Hepatocyte (in vitro differentiated cells and primary cell): Measurements from ENCODE around the gene B3GALT4.

DNA sequence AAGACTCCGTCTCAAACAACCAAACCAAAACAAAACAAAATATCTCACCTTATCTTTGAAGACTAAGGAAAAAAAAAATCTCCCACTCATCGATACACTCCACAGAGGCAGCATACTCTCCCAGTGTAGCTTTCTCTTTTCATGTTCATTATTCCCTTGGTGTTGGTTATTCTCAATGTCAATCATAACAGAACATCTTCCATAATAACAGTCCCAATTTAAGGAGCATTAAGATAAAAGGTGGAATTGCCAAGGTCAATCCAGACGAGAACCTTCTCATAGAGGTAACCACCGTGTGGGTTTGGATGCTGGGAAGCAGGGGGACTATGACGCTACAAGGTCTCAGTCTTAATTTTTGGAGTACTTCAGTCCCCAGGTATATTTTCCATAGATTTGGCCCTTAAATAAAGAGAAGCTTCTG lies 1.7 kb downstream of the HLA-DRA start:
- RAMPAGE, long total RNA: no peak
- RRBS: no CpG with 5 or more reads among the region's 5 CpGs

DNA sequence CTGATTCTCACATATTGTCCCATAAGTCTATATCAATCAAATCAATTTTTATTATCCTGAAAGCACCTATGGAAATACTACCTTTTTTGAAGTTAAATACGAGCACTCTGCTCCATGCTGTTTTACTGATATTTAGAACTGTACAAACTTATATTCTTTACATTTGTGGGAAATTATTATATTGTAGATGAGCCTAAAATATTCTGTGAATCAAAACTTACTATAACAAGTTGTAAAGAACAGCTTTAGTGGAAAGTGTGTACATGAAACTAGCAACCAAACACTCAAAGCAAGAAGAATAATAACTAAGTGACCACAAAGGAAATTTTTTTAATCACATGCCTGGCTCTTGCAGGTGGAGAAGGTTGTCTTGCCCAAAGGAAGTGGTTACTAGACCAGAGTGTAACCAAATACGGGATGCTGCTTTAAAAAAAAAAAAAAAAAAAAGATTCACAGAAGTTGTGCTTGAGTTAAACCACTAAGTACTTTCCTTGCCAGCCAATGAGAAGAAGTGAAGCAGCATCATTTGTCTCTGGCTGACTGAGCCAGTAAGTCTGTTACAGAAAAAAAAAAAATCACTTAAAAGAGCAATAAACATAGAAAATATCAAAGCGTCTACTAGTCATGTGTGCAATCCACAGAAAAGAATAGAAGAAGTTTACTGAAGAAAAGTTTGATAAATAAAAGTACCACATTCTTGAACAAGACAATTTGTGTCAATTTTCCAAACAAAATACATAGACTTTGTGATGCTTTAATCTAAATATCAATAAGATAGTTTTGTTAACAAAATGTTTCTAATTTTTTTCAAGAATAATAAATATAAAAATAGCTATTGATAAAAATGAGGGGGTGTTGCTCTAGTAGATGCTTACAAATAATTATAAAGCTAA lies 19.2 kb upstream of the HLA-DQB1 start:
- RAMPAGE, long total RNA: no peak
- RRBS: no CpG with 5 or more reads among the region's 3 CpGs

DNA sequence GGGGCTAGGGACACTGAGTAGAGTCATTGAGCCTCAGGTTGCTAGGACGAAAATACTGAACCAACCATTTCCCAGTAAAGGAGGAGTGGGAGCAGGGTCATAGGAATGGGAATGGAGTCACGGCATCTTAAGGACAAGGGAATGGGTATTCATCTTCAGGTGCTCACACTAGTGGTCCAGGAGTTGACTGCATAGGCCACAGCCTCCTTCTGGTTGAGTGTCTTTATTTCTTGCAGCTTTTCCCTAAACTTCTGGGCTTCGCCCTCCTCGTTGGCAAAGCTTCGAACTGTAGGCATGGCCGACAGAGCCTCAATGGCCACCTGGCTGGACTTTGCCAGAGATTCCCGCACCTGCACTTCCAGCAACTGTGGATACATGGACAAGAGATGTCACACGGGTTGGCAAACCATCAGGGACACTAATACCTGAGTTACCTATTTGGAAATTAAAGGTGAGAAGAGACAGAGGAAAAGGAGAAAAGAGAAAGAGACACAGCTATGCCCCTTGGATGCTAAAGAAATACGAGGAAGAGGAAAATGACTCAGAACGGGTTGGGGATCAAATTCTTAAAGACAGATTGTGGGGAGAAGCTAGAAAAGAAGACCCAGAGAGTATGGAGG lies 3.2 kb downstream of the TAP1 start:
- RAMPAGE, long total RNA: no peak
- RRBS: no CpG with 5 or more reads among the region's 10 CpGs

DNA sequence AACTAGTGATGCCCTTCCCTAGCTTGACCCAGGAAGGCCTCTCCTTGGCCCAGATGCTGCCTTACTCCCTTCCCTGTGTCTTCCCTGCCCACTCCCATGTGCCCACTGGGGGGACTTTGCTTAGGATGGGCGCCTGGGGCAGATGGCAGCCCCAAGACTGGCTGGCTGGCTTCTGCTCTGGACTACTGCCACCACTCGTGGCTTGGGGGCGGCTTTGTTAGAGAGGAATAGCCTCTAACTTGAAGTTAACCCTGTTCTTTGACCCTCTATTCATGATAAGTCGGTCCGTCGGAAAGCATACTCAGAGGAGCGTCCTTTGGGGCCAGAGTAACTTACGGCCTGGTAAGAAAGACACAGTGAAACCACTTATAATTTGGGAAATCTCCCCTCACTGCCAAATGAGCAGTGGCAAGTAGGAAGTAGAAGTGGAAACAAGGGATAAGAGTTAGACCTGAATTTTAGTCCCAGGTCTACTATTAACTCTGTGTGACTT lies 853 bp downstream of the PSMB9 start:
- RAMPAGE, long total RNA: no peak
- RRBS: no CpG with 5 or more reads among the region's 8 CpGs

DNA sequence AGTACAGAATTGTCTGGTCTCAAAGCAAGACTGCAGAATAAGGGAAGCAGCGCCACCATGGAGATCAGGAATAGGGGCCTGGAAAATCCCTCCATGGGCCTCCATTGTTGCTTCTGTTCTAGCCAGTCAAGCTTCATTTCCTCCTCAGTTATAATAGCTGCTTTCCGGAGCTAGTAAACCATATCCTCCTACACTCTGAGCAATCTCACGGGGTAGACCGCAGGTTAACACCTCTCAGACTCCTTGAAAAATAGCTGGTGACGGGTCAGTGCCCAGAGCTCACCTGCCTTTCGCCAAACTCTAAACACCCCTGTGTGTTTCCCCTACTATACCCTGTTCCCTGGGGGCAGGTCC lies 604 bp upstream of the HLA-DMB start:
- RAMPAGE, long total RNA: no peak
- RRBS: no CpG with 5 or more reads among the region's 6 CpGs

DNA sequence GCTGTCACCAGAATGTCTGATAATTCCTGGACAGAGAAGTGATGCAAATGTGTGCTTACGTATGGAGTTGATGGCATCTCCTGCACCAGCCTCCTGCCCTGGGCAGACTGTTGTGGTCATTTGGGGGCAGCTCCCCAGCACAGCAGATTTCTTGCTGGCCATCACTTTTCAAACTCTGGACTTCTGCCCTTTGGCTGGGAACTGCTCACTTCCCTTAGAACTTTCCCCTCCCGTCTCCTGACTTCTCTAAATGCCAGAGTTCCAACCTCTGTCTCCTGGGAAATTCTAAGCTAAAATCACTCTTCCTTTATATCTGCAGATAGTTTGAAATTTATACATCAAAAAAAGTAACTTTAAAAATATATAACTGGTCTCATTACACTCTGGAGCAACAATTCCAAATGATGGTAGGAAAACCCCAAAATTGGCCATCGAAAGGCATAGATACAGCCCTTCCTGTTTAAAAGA lies 5.9 kb upstream of the HLA-DOA start:
- RAMPAGE, long total RNA: no peak
- RRBS: no CpG with 5 or more reads among the region's 3 CpGs

- RAMPAGE, long total RNA: no peak
- RRBS: no CpG with 5 or more reads among the region's 4 CpGs
These were observed 11.1 kb upstream of the HLA-DPB1 start for GRCh38 chr6:33064492-33065344.

GRCh38 chr6:33088786-33089235 lies 13.0 kb downstream of the HLA-DPB1 start:
- RAMPAGE, long total RNA: no peak
- RRBS: no CpG with 5 or more reads among the region's 5 CpGs

GRCh38 chr6:33163898-33164364 lies 28.3 kb downstream of the COL11A2 start:
- RAMPAGE, long total RNA: no peak
- RRBS: no CpG with 5 or more reads among the region's 11 CpGs

- RAMPAGE, long total RNA: no peak
- RRBS: 4% methylated on average over 3 of the region's 11 CpGs
These were observed 343 bp downstream of the COL11A2 start for GRCh38 chr6:33191909-33192339.

- RAMPAGE, long total RNA: no peak
- RRBS: 3% methylated on average over 22 of the region's 73 CpGs
These were observed 893 bp upstream of the COL11A2 start for GRCh38 chr6:33192839-33193880.

DNA sequence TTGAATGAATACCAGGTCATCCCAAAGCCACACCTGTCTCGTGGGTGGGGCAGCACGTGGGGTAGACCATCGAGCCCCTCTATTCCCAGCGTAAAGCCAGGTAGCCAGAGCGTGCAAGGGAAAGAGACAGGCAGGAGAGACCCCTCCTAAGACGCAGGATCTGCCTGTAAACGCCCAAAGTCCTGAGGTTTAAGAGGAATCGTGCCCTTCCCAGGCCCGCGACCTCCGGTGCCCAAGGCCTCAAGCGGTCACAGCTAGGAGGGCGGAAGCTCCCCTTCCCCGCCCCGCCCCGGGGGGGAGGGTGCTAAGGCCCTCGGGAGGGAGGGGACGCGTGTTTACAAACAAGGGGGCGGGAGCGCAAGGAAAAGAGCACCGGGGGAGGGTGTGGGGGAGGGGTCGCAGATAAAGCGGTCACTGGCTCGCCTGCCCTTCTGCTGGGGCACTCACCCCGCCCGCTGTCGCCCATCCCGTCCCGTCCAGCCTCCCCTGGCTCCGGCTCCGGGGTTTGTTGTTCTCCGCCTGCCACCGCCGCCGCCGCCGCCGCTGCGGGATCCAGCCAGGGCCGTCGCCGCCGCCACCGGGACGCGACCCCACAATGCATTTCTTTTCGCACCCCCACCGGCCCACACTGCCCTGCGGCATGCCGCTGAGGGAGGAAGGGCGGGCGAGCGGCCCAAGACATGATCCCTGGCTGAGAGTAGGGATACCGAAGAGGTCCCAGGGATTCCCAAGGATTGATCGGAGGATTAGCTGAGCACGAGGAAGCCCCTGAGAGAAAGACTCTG lies 478 bp downstream of the RXRB start:
- RAMPAGE, long total RNA: no peak
- RRBS: 3% methylated on average over 21 of the region's 57 CpGs

DNA sequence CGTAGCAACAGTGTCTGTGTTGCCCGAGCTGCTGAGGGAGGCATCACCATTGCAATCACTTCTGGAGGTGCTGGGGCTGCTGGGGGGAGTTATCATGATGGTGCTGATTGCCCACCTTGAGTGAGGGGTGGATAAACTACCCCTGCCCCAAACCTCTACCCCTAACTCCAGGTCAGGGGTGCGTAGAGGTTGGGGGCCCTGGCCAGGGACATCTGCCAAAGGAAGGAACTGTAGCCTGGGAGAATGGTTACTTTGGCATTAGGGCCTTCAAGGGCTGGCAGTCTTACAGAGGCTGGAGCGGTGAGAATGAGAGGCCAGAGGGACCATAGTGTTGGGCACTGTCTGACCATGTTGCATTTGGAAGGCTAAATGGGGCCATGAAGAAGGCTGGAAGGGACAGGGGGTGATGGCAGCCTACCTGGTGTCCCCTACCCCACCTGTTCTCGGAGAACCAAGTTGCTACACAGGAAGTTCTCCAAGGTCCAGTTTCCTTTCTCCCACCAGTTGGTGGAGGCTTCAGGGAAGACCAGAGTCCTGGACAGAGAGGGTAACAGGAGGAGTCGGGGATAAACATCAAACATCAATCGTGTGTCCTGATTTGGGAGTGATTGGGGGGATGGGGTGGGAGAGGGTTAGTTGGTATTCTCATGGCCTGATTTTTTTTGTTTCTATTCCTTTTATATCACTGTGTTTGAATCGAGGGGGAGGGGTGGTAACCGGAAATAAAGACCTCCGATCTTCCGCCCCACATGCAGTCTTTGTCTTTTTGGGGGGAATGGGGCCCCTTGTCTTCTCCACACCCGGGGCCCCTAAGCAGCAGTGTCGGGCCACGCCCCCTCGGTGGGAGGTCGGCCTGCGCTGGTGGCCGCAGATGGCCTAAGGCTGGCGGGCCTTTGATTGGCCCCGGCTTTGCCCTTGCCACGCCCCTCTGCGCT lies 498 bp upstream of the HSD17B8 start:
- RAMPAGE, long total RNA: no peak
- RRBS: 3% methylated on average over 8 of the region's 22 CpGs

DNA sequence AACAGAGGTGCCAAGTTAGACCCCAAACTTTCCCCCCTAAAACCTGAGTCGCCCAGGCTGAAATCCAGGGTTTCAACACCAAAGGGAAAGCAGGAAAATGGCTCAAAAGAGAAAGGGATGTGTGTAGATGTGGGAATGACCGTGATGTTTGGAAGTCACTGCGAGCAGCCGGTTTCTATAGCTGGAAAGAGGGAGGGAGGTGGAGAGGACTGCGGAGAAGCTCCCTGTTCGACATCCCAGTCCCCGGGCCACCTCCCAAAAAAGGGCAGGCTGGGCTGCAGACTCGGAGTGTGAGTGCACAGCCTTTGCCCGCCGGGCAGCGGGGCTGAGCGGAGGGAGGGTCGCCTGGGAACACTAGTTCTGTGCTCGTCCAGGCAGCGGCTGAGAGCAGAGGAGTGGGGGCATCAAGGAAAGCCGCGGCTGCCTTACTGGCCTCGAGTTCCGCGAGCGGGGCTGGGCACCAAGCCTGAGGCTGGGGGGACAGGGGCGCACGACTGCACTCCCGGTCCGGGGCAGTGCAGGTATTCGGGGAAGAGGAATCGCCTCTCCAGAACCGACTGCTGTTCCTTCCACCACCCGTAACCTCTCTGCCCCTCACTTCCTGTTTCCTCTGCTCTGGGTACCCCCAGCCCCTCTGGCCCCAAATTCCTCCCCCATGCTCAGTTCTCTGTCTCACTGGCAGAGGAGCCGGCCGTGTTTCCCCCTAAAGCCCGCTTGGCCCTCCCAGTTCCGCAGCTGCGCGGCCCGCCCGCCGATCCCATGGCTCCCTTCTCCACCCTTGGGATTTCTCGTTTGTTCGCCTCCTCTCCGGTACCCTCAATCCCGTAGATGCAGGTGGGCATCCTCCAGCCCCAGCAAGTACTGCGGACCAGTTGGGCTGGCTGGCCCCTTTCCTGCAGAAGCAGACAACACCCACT lies 4.9 kb downstream of the RING1 start:
- RAMPAGE, long total RNA: no peak
- RRBS: 6% methylated on average over 10 of the region's 43 CpGs

DNA sequence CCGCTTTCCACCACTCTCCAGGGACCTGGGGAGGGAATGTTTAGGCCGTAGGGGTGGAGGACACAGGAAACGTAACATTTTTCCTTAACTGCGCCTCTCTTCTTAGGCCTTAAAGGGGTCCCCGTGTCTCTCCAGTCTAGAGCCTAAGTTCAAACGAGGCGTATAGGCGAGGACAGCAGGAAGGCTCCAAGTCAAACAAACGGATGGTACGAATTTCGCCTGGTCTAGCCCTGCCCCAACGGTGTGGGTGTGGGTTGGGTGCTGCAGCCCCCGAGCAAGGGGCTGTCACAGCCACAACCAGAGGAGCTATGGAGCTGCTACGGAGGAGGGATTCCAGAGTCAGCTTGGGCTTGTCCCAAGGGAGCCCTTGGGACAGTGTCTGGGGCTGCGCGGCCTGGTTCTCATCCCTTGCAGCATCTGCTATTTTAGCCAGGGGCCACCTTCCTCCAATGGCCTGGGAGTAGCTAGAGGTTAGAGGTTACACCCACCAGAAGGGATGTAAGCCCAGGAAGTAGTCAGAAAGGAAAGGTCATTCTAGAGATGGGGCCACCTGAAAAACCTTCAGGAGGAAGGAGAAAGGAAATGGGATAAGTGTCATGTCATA lies 21.9 kb downstream of the VPS52 start:
- RAMPAGE, long total RNA: no peak
- RRBS: no CpG with 5 or more reads among the region's 16 CpGs

DNA sequence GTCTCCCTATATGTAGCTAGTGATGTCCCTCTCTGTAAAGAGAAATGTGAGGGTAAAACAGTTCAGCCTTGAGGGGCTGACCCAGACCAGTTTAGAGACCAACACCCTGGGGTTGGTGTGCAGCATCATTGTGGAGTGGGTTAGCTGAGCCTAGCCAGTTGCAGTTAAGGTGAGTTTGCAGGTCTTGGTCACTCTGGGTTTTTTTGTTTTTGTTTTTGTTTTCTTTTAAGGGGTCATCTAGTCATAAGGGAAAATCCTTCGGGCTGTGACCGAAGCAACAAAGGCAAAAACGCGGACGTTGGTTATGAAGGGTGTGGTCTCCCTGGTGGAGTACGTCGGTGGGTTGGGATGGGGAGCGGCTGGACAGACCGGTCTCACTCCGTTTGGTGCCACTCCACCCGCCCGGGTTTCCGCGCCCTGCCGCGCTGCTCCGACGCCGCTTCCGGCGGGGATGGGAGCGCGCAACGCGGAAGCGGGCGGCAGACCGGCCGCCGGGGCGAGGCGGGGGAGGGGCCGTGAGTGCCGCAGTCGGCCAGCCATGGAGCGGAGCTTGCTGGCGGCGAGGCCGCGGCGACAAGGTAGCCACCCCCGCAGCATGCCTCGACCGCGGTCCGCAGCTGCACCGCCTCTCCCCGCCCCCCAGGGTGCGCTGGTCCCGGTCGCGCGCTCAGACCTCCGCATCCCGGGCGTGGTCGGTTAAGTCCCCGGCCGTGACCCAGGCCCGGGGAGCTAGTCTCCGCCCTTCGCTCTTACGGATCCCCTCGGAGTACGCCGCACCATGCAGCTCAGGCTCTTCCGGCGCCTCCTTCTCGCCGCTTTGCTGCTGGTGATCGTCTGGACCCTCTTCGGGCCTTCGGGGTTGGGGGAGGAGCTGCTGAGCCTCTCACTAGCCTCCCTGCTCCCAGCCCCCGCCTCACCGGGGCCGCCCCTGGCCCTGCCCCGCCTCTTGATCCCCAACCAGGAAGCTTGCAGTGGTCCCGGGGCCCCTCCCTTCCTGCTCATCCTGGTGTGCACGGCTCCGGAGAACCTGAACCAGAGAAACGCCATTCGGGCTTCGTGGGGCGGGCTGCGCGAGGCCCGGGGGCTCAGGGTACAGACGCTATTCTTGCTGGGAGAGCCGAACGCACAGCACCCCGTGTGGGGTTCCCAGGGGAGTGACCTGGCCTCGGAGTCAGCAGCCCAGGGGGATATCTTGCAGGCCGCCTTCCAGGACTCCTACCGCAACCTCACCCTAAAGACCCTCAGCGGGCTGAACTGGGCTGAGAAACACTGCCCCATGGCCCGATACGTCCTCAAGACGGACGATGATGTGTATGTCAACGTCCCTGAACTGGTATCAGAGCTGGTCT lies at the start of gene B3GALT4:
TSS of gene B3GALT4 (plus strand) at position 482 of the 1,349 bp plus-strand sequence.
- RAMPAGE, long total RNA: no peak
- RRBS: 22% methylated on average over 38 of the region's 100 CpGs

DNA sequence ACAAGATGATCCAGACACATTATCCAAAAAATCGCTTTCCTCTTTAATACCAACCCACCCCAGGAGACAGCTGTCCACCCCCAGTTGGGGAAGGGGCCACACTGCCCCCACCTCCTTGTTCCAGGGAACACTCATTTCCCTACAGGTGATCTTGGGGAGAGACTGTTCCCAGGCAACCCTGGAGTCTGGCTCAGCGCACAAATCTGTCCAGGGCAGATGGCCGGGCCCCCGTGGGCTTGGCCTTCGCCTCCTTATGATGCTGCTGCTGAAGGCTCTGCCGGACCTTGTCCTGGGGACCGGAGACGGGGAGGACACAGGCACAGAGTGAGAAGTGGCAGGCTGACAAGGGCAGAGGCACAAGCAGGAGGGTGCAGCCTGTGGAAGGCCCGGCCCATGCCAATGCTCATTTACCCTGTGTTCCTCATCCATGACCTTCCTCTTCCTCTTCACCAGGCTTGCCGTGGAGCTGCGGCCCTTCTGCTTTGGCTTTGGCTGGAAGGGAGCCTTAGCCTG lies 2.2 kb downstream of the B3GALT4 start:
- RAMPAGE, long total RNA: no peak
- RRBS: 76% methylated on average over 7 of the region's 11 CpGs

- RAMPAGE, long total RNA: no peak
- RRBS: no CpG with 5 or more reads among the region's 14 CpGs
These were observed 5.5 kb downstream of the B3GALT4 start for GRCh38 chr6:33282098-33283086.

DNA sequence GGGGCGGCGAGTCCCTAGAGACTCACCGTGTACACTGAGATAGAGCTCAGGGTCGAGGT lies 381 bp downstream of the TAPBP start:
- RAMPAGE, long total RNA: no peak
- RRBS: no CpG with 5 or more reads among the region's 4 CpGs

DNA sequence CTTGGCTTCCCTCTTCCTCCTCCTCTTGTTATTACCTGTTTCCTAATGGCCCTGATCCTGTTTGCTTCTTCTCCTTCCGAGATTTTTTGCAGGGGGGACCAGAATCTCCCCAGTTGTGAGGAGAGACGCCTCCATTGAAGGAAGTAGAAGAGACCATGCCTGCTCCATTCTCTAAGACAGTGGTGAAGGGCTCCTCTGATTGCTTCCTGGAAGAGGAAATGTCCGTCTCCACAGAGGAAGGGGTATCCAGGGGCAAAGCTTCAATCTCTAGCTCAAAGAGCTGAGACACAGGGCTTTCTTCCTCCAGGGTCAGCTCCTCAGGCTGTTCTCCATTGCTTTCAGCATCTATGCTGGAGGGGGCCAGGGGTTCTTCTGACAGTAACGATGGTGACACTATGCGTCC lies 1.8 kb upstream of the ZBTB22 start:
- RAMPAGE, long total RNA: no peak
- RRBS: no CpG with 5 or more reads among the region's 5 CpGs